GM06990 (cell line): ENCODE measurements around the gene CSNK1A1.

DNA sequence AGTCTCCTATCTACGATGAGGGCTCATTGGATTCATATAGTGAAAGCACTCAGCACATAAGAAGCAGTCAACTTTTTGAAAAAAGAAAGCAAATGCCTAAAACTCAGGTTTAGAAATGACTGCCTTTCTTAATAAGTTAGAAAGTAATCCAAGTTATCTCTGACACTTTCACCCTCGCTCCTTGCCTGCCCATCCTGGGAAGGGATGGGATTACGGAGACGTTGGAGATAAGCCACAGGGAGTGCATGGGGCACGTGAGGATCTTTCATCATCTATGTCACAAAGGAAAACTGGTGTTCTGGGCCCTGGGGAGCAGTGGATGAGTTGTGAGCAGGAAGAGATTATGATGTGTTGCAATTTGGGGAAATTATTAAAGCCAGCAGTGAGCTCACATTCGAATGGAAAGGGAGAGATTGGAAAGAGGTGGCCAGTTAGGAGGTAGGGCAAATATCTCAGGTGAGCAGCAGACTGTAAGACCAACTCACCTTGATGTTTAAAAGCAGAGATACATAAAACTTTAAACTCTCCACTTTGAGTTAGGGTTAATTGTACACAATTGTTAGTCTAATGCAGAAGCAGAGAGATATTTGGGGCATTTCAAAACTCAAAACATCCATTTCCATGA lies 12.9 kb downstream of the AFAP1L1 start:
- RRBS = no CpG with 5 or more reads among the region's 6 CpGs

- RRBS = no CpG with 5 or more reads among the region's 3 CpGs
These were observed 25.1 kb upstream of the GRPEL2 start for GRCh38 chr5:149320261-149320548.

DNA sequence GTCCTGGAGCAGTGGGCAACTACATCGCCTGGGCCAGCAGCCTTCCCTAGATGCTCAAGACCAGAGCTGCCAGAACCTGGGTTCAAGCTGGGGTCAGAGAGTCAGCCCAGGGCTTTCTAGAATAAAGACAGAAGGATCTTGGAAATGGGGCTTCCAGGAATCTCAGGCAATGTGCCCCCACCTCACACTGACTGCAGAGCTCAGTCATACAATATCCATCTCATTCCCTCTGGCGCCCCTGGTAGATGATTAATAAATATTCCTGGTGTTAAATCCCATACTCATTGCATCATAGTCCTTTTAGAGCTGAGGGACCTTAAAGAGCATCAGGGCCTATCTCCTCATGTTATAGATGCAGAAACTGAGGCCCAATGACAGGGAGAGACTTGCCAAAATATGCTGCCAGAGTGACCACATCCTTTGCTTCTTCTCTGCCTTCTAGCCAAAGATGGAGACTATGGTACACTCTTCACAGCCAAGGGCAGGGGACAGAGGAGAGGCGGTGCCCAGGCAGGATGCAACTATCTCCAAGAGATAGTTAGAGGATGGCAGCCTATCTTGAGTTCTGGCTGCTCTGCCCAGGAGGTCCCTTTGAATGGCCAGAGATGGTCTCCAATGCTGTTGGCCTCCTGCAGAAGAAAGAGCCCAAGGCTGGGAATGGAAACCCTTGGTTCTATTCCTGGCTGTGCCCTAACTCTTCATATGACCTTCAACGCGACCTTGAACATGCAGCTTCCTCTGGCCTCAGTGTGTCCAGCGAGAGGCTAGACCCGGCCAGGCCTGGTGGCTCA lies 36.2 kb upstream of the IL17B start:
- RRBS = no CpG with 5 or more reads among the region's 7 CpGs

DNA sequence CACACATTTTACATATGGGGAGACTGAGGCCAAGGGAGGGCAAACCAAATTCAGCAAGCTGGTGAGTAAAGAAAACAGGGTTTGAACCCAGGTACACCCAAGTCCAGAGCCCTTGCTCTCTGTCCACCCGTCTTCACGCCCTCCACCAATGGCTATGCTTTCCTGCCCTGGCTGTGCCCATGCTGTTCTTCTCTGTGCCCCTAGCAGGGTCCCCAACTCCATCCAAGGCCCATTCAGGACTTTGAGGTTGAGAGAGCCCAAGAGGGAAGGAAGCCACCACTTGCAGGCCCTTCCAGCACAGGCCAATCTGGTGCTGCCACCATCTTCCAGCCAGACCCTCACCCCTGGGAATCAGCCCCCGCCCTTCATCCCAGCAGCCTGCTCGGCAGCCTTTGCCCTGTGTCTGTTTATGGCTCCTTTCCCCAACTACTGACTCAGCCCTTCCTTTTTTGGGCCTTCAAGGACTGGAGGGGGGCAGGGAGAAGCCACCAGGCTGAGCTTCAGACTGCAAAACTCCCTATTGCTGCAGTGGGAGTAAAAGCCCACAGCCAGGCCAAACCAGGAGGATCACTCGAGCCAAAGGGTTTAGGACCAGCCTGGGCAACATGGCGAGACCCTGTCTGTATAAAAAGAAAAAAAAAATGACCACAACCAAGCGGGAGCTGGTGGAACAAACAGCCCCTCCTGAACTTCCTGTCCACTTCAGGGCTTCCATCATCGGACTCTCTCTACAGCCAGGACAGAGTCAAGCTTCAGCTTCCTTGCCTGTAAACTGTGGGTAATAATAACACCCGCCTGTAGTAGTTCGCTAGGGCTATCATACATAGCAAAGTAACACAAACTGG lies 85.7 kb upstream of the IL17B start:
- RRBS = no CpG with 5 or more reads among the region's 10 CpGs

DNA sequence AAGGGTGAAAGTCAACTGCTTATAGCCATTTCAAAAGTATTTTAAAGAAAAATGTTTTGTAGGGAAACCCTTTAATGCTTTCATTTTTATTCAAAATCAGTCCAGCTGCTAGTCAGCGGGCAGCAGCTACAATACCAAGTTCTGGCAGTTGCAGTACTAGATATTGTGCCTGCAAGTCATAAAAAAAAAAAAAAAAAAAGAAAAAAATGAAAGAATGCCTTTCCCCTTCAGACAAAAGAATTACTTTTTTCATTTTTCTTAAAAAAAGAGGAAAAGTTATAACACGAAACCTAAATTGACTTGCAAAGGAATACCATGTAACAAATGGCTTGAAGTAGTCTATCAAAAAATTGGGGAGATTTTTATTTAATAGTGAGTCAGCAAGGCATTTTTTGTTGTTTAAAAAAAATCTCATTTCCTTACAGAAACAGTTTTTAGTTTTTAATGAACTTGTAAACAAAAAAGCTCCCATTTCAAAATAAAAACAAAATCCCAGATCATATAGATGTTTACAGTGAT lies 55.6 kb downstream of the CSNK1A1 start:
- RRBS = no CpG with 5 or more reads among the region's 2 CpGs

DNA sequence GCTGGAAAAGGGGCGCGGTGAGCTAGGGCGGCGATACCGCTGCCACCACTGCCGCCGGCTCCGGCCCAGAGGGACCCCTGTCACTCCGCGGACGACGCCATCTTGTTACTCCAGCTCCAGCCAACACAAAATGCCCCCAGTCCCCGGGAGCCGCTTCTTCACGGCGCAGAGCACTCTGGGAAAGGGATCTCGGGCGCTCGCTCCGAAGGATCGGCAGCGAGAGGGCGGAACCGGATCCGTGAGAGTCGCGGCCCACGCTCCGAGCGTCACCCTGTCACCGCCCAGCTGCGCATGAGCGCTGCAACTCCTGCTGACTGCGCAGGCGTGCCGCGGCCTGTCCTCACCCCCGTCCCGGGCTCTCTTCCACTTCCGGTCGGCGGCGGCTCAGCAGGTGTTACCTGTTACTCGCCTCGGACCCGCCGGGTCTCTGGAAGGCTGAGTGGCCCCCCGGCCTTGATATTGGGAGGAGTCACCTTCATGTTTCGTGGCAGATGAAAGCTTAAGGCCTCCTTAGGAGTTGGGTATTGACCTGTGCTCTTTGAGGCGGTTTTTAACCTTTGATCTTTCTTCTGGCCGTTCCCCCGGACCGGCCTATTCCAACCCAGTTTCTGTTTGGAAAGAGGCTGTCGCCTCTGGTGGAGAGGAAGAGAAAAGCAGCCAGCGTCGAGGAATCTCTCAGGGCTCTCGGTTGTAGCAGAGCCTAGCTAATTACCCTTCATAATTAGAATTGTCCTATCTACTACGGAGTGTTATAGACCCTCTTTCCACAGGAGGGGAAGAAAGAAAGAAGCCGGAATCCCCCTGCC lies at the start of gene CSNK1A1:
TSS of gene CSNK1A1 (minus strand) at position 180 of the 806 bp plus-strand sequence.
- RRBS = 3% methylated on average over 25 of the region's 59 CpGs

GRCh38 chr5:149702674-149702987 lies 27.5 kb upstream of the PPARGC1B start:
- RRBS = no CpG with 5 or more reads among the region's 6 CpGs

- RRBS = no CpG with 5 or more reads among the region's 6 CpGs
These were observed 63.1 kb downstream of the PPARGC1B start for GRCh38 chr5:149792936-149793819.

GRCh38 chr5:149794465-149794982 lies 64.4 kb downstream of the PPARGC1B start:
- RRBS = no CpG with 5 or more reads among the region's 4 CpGs

- RRBS = no CpG with 5 or more reads among the region's 8 CpGs
These were observed 90.2 kb downstream of the PPARGC1B start for GRCh38 chr5:149820240-149820733.

- RRBS = no CpG with 5 or more reads among the region's 11 CpGs
These were observed 26.8 kb upstream of the CSF1R start for GRCh38 chr5:150113176-150113608.

- RRBS = no CpG with 5 or more reads among the region's 12 CpGs
These were observed 18.4 kb downstream of the PDGFRB start for GRCh38 chr5:150137135-150137807.

- RRBS = no CpG with 5 or more reads among the region's 11 CpGs
These were observed 17.0 kb downstream of the PDGFRB start for GRCh38 chr5:150138447-150139267.

GRCh38 chr5:150152362-150153039 lies 3.1 kb downstream of the PDGFRB start:
- RRBS = no CpG with 5 or more reads among the region's 5 CpGs

DNA sequence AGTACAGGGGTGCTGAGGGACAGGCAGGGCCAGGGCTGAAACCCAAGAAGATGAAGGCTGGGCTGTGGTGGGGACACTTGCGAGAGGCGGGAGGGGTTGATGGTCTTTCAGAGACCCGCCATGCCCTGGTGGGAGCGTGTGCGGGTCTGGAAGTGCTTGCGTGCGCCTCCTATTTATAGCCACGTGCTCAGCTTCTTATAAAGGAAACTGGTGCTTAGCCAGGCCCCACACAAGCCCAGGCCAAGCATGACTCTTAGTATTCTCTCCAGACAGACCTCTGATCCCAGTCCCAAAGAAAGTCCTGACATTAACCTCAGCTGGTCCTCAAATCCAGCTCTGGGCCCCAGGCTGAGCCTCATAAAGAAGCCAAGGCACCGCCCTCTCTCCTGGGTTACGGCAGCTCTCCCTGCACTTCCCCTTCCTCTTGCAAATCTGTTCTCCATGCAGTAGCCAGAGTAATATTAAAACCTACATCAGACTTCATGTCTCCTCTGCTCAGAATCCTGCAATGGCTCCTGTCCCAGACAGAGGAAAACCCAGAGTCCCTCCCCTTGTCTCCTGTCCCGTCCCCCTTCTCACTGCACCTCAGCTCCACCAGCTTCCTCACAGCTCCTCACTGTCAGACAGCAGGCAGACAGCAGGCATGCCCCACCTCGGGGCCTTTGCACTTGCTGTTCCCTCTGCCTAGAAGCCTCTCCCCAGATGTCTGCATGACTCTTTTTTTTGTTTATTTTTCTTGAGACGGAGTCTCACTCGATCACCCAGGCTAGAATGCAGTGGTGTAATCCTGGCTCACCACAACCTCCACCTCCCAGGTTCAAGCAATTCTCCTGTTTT lies 9.1 kb upstream of the SLC6A7 start:
- RRBS = no CpG with 5 or more reads among the region's 14 CpGs

DNA sequence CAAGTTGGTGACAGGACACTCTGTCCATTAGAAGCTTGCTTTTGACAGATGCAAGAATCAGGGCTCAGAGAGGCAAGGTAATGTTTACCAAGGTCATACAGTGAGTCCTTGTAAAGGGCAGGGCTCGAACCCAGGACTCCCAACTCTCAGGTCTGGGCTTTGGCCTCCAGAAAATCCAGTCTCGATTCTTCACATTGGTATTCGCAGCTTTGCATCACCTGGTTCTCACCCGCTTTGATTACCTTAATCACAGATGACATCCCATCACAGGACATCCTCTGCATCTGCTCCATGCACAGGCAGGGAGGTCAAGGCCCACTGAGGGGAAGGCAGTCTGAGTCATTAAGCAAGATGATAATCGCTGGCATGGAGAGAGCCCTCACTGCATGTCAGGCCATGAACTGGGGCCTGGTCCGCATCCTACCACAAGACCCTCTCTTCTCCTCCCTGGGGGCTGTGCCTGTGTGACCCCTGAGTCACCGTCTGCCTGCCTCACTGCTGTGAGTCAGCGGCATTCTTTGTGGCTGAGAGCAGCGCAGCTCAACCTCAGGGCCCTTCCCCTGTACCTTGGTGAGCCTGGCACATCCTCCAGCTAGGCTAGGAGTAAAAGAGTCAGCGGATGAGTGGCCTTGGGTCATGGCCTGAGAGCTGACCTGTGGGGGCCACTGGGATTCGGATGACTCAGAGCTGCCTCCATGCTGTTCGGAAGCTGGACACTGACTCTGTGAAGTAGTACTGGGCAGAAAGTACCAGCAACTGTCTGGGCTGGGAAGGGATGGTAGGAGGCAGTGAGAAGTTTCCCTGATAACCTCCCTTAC lies 14.3 kb upstream of the ARSI start:
- RRBS = no CpG with 5 or more reads among the region's 12 CpGs

GRCh38 chr5:150358242-150358555 lies 702 bp downstream of the TCOF1 start:
- RRBS = no CpG with 5 or more reads among the region's 10 CpGs

GRCh38 chr5:150383641-150383940 lies 26.1 kb downstream of the TCOF1 start:
- RRBS = no CpG with 5 or more reads among the region's 1 CpG

GRCh38 chr5:150401461-150401648 lies 11.4 kb downstream of the CD74 start:
- RRBS = no CpG with 5 or more reads among the region's 3 CpGs

DNA sequence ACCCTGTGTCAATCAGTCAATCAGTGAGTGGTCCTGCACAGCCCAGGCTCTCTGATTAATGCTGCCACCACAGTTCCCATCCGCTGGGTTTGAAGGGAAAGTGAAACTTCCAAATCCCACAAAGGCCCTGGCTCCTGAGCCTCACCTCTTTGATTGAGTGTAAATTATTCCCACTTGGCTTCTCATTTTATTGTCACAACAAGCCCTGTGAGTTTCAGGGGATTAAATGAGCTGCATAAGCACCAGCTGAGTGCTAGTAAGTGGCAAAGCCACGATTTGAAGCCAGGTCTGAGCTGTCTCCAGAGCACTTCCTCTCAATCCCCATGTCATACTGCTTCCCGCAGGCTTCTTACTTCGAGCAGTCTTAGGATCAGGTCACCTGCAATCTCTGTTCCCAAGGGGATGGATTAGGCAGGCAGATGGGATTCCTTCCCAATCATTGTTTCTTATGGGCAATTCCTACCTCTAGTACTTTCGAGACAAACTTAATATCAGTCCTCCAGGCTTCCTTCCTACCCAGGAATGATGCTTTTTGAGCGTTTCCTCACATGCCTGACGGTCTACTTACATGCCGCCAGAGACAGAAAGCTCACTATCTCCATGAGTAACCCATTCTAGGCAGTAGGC lies 17.9 kb downstream of the RPS14 start:
- RRBS = no CpG with 5 or more reads among the region's 8 CpGs